SJSA1 (cell line): ENCODE measurements around a stretch of chr5.

GRCh38 chr5:150303743-150303997 lies 965 bp upstream of the ARSI start:
- RAMPAGE, long total RNA = no peak

GRCh38 chr5:150497548-150498305 lies 10.2 kb upstream of the NDST1 start:
- RAMPAGE, long total RNA = no peak

DNA sequence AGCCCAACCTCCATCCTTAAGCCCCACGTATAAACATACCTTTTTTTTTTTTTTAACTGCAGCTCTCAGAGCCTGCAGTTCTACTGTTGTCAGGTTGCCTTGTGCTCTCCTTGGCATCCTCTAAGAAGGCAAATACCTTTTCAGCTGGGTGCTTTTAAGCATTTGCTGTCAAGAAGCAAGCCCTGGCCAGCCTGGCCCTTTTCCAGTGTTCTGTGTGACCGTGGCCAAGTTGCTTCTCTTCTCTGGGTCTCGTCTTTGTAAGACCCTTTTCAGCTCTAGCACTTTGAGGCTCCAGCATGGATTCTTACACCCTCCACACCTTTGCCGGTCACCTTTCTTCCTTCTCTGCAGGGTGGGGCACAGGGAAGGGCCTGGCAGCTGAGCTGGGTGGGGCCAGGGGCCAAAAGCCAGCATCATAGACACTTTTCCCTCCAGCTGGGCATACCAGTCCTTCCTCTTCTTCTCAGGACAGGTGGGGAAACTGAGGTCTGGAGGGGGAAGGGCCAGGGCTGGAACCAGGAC lies 643 bp upstream of the NDST1 start:
- RAMPAGE, long total RNA = no peak

DNA sequence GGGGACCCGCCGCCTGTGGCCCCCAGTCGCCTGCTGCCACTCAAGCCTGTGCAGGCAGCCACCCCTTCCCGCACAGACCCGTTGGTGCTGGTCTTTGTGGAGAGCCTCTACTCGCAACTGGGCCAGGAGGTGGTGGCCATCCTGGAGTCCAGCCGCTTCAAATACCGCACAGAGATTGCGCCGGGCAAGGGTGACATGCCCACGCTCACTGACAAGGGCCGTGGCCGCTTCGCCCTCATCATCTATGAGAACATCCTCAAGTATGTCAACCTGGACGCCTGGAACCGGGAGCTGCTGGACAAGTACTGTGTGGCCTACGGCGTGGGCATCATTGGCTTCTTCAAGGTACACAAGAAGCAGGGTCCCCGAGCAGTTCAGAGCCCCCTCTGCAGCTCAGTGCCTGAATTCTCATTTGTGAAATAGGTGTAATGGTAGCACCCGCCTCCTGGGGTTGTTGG lies 13.5 kb downstream of the NDST1 start:
- RAMPAGE, long total RNA = no peak

GRCh38 chr5:150559712-150560131 lies 51.8 kb downstream of the NDST1 start:
- RAMPAGE, long total RNA = no peak

DNA sequence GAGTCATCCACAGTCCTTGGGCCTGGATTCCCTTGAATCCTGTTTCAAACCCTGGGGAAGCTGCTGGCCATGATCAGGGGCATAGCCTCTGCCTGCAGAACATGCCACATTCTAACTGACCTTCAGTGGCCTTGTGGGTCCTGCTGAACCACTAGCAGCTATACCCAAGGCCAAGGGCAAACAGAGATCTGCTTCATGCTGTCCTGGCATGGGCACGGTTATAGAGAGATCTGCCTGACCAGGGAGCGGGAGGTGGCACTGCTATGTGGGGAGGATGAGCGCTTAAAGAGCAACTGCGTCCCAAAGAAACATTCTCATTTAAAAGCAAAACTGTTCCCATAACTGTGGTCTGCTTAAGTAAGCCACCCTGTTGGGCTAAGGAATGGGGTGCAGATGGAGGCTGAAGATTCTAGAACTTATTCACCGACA lies 36.5 kb upstream of the SYNPO start:
- RAMPAGE, long total RNA = no peak

DNA sequence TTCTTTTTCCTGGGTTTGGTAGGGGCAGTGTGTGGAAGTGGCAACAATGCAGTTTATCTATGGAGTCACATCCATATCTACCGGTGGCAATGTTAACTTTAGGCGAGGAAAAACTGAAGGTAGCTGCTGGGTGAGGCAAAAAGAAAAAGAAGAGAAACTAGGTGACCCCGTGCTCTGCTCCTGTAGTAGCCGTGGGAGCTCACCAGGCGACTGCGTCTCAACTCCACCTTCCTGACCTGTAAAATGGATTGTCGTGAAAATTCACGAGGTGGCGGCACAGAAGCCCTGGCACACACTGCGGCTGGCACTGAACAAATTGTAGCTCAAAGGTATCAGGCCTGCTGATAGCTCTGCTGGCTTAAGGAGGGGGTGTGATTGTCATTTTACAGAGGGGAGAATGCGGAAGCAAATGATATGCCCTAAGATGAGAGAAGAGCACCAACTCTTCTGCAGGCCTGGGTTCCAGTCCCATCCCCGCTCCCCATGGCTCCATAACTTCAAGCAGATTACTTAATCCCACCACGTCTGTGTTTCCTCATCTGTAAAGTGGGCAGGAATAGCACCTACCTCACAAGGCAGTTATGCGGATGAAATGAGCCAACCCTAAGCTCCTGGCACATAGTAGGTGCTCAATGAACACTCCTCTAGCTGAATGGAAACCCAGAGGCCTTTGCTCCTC lies 35.9 kb upstream of the SYNPO start:
- RAMPAGE, long total RNA = no peak

GRCh38 chr5:150615911-150616404 lies 24.5 kb upstream of the SYNPO start:
- RAMPAGE, long total RNA = no peak

- RAMPAGE, long total RNA = no peak
These were observed 14.3 kb upstream of the SYNPO start for GRCh38 chr5:150625947-150626825.

DNA sequence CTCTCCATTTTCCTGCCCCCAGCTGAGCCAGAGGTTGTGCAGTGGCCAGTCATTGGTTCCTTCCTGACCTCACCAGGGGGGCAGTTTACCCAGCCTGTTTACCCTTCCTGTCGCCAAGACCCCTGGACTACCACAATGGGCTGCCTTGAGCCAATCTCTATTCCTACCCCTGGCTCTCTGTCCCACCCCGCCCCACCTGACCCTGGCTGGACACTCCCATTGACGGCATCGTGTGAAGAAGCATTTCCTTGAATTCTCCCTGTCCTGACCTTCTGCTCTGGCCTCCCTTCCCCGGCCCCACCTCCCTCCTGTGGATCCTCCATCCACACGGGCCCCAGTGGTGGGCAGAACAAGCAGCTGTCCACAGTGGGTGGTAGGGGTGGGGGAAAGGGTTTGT lies 788 bp downstream of the SYNPO start:
- RAMPAGE, long total RNA = no peak

GRCh38 chr5:150651006-150651749 lies 9.9 kb upstream of the MYOZ3 start:
- RAMPAGE, long total RNA = no peak

- RAMPAGE, long total RNA = no peak
These were observed 2.8 kb upstream of the MYOZ3 start for GRCh38 chr5:150658007-150658882.

GRCh38 chr5:150658883-150660048 lies 1.8 kb upstream of the MYOZ3 start:
- RAMPAGE, long total RNA = no peak

DNA sequence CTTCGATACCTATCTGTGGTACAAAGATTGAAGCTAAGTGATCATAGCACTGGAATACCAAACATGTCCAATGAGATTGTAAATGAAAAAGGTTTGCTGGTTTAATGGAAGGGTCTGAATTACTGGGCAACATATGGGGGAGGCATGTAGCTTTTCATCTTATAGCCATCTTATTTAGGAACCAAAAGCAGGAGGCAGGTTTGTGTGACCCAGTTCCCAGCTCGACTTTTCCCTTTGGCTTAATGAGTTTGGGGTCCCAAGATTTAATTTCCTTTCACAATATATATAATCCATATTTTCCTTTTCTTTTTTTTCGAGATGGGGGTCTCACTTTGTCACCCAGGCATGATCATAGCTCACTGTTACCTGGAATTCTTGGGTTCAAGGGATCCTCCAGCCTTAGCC lies 3.2 kb upstream of the RBM22 start:
- RAMPAGE, long total RNA = no peak

GRCh38 chr5:150781499-150782662 lies 3.3 kb downstream of the SMIM3 start:
- RAMPAGE, long total RNA = no peak

GRCh38 chr5:150946218-150946682 lies 41.5 kb upstream of the ZNF300 start:
- RAMPAGE, long total RNA = no peak

DNA sequence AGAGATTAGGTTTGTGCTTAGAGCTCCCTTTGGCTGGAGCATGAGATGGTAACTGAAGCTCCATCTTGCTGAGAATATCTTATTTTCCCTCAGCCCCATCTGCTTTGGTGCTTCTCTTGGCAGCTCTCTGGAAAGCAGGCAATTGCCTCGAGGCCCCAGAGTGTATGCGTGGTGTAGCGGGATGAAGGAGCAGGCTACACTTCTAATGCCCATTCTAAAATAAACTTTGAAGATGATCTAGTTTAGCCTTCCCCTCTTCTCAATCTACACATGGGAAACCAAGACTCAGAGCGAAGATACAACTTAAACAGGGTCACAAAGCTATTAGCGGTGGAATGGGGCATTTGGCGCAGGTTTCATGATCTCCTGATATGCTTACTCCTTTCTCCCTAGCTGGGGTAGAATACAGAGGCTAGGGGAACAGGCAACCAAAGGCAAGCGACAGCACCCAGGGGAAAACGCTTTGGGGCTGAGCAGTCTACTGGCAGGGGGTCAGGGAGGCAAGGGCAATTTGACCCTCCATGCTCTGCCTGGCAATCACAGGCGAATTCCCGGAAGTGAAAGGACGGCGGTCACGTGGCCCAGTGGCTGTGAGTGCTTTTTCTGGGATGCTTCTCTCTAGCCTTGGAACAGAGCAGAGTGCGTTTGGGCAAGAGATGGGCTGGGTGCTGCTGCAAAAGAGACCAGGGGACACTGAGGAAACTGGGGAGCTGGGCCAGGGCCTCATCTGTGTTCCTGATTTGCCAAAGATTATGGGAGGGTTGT lies 5.5 kb downstream of the GPX3 start:
- RAMPAGE, long total RNA = no peak

DNA sequence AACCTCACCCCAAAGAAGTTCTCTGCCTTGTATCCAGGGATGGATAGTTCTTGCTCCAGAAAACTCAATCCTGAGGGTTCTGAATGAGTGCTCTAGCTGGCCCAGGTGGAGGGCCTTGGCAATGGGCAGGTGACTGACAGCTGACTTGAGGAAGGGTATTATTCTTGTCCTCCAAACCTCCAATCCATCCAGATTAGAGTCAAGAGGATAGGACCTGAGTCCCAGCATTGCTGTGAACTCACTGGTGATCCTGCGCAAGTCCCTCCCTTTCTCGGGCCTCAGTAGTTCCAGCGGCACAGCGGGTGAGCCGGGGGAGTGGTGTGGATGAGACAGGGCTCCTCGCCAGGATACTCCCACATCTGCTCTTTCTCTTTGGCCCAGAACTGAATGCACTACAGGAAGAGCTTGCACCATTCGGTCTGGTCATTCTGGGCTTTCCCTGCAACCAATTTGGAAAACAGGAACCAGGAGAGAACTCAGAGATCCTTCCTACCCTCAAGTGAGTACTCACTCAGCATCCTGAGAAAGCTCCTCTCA lies 6.2 kb downstream of the GPX3 start:
- RAMPAGE, long total RNA = no peak

DNA sequence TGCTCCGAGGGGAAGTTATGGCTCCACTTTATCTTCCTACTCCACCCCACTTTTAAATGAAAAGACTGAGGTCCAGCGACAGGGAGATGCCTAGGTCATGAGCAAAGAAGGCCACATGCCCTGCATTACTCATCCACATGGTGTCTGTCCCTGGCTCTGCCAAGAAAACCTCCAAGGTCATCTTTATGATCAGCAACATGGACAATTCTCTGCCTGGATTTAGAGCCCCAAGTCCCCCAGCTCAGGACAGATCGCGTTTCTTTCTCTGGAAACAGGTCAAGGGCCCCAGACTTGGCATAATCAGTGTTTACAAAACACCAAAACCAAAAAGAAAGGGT lies 17.4 kb downstream of the GPX3 start:
- RAMPAGE, long total RNA = no peak

DNA sequence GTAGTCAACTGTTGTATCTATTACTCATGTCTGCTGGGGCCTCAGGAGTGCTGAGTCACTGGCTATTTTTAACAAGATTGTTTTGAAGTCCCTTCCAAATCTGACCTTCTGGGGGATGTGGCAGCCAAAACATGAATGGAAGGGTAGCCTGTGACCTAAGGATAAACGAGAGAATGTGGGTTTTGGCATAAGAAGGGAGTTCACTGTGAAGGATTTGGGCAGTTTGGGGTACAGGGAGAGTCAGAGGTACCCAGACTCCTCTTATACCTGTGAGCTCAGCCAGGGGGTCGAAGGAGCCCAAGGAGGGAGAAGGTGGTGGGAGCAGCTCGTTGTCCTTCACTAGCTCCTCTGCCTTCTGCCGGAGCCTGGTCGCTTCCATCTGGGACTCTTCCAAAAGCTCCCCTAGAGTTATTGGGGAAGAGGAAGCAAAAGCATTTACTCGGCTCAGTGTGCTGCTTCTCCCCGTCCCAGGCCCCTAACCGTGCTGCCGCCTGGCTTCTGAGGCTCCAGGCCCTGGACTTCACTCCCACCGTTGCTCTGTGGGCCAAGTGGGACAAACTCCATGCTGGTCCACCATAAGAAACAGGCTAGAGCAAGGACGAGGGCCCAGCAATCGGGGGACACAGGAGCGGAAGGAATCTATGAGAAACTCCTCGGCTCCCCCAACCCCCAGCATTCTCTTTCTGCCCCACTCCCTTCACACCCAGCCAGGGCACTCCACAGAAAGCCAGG lies 17.3 kb downstream of the TNIP1 start:
- RAMPAGE, long total RNA = no peak